Urinary bladder (tissue), 3 donors: Measurements from ENCODE around the genes CRELD1 and PRRT3.

GRCh38 chr3:9750755-9751129 is 990 bp downstream of the OGG1 start:
- PRO-cap: no peak
- RAMPAGE, long total RNA: no peak

DNA sequence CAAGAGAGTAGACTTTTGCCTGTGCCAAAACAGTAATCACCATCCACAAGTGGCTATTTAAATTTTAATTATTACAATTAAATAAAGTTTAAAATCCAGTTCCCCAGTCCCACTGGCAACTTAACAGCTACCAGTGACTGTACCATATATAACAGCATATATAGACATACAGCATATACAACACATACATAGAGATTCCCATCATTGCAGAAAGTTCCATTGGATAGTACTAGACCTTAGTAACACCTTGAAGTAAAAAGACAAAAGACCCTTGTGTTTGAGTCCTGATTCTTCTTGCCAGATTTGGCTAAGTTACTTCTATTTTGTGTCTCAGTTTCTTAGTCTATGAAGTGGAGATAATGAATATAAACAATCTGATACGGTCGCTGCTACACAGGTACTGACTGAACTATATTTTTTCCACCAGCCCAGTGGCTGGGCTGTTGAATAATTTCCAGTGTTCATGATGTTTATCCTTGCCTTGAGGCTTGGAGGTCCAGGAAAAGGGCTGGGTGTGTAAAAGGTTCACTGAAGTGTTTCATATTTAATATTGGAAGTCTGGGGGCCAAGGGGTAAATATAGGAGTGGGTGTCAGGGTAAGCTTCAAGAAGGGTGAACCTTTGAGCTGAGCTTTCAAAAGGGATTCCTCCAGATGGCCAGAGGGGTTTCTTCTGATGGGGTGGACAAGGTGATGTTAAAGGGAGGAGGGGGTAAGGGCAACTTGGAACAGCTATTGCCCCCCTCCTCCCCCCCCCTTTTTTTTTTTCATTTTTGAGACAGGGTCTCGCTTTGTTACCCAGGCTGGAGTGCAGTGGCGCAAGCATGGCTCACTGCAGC is 2.4 kb upstream of the TTLL3 start:
- PRO-cap: no peak
- RAMPAGE, long total RNA: no peak

DNA sequence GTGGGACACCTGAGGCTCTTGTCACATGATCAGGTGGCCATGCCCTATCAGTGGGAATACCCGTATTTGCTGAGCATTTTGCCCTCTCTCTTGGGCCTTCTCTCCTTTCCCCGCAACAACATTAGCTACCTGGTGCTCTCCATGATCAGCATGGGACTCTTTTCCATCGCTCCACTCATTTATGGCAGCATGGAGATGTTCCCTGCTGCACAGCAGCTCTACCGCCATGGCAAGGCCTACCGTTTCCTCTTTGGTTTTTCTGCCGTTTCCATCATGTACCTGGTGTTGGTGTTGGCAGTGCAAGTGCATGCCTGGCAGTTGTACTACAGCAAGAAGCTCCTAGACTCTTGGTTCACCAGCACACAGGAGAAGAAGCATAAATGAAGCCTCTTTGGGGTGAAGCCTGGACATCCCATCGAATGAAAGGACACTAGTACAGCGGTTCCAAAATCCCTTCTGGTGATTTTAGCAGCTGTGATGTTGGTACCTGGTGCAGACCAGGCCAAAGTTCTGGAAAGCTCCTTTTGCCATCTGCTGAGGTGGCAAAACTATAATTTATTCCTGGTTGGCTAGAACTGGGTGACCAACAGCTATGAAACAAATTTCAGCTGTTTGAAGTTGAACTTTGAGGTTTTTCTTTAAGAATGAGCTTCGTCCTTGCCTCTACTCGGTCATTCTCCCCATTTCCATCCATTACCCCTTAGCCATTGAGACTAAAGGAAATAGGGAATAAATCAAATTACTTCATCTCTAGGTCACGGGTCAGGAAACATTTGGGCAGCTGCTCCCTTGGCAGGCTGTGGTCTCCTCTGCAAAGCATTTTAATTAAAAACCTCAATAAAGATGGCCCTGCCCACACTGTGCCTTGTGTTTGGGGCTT is 2.8 kb downstream of the JAGN1 start:
- PRO-cap: no peak
- RAMPAGE, long total RNA: no peak

GRCh38 chr3:9933753-9934181 is at the start of gene CRELD1:
Gene CRELD1, plus strand, starts transcription at chr3:9933834.
- PRO-cap: bidirectional peak, plus-strand start at chr3:9933847, minus-strand start at chr3:9933691
- RAMPAGE, long total RNA: start-site peak on the plus strand at chr3:9933823-9933857, 183 and 189 reads in 2 replicates

- PRO-cap: no peak
- RAMPAGE, long total RNA: no peak
These were observed 7.8 kb downstream of the PRRT3 start for GRCh38 chr3:9944135-9945128.

DNA sequence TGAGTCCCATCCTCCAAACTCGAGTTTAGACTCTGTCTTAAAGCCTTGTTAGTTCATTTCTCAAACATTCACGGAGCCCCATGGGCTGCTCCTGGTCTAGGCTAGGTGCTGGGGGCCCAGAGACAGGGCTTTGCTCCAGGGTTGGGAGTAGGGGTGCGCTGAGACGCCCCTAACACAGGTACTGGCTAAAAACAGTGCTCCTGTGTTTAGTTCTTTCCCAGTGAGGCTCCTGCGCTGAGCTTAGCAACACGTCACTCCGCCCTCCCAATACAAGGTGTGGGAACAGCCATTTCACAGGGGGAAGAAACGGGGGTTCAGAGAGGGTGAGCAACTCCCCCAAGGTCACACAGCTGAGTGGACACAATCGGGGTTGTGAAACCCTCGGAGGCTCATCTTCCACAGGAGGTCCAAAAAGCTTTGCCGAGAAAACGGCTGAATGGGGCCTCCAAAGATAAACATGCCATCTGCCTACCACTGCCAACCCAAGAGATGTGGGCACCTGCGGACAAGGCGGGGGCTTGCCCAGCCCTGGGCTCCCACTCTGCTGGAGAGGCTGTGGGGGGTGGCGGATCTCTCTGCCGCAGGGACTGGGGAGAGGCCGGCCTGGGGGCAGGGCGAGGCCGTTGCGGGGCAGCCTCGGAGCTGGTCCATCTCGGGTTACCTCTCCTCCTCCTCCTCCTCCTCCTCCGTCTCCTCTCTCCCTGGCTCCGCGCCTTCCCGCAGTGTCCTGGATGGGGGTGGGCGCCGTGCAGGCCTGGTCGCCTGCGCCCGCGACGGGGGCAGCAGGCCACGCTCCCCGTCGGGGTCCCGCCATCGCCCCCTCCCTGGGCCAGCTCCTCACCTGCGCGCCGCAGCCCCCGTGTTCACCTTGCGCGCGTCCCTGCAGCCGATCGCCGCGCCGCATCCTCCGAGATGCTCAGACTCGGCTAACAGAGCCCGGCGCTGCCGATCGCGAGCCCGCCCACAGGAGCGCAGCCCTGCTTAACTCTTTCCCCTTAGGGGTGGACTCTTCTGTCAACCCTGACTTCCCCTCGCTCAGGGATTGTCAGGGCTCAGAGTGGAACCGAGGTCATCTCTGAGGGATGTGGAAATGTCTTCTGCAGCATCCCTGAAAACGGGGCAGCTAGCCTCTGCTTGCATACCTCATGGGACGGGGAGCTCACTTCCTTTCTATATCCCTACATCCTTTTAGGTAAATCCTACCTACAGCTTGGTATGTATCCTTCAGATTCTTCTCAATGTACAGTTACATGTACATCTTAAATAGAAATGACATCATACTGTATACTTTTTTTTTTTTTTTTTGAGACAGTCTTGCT is at the start of gene PRRT3:
PRRT3 (minus strand) TSS at position 928 of the 1,319 bp plus-strand sequence.
- PRO-cap: no peak
- RAMPAGE, long total RNA: no peak

GRCh38 chr3:10143316-10143557 is 1.7 kb downstream of the VHL start:
- PRO-cap: no peak
- RAMPAGE, long total RNA: no peak

GRCh38 chr3:10212349-10212796 is 35.9 kb upstream of the TATDN2 start:
- PRO-cap: no peak
- RAMPAGE, long total RNA: no peak

GRCh38 chr3:10223536-10224140 is 24.6 kb upstream of the TATDN2 start:
- PRO-cap: no peak
- RAMPAGE, long total RNA: no peak

DNA sequence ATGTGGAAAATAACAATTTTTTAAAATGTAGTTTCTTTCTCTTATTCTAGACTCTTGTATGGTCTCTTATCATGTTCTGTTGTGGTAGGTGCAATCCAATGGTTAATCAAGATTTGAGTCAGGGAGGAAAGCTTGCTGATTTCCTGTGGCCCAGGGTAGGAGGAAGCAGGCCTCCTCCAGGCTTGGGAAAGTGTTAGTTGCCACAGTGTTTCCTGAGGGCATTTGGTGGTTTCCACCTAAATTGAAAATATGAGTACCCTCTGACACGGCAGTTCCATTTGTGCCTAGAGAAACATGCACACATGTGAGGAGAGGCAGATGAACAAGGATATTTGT is 19.7 kb upstream of the TATDN2 start:
- PRO-cap: no peak
- RAMPAGE, long total RNA: no peak

- PRO-cap: no peak
- RAMPAGE, long total RNA: no peak
These were observed 13.4 kb upstream of the TATDN2 start for GRCh38 chr3:10234894-10235229.

- PRO-cap: no peak
- RAMPAGE, long total RNA: no peak
These were observed 12.1 kb upstream of the GHRL start for GRCh38 chr3:10304565-10305504.

DNA sequence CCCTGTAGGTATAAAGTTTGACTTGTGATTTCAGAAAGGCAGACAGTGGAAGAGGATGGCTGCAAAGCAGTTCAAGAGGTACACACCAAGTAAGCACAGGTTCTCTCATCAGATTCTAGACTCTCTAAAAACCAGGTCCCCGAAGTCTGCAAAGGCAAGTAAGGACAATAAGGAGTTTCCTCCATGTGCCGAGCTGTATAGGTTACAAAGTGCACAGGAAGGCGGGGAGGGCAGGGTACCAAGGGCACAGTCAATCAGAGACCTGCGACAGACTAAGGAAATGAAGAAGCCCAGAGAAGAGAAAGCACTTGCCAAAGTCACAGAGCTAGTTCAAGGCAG is 1.8 kb downstream of the SEC13 start:
- PRO-cap: no peak
- RAMPAGE, long total RNA: no peak

GRCh38 chr3:10334362-10334844 is 13.5 kb upstream of the SEC13 start:
- PRO-cap: no peak
- RAMPAGE, long total RNA: no peak

GRCh38 chr3:10707867-10708390 is 108.1 kb upstream of the SLC6A11 start:
- PRO-cap: no peak
- RAMPAGE, long total RNA: no peak

DNA sequence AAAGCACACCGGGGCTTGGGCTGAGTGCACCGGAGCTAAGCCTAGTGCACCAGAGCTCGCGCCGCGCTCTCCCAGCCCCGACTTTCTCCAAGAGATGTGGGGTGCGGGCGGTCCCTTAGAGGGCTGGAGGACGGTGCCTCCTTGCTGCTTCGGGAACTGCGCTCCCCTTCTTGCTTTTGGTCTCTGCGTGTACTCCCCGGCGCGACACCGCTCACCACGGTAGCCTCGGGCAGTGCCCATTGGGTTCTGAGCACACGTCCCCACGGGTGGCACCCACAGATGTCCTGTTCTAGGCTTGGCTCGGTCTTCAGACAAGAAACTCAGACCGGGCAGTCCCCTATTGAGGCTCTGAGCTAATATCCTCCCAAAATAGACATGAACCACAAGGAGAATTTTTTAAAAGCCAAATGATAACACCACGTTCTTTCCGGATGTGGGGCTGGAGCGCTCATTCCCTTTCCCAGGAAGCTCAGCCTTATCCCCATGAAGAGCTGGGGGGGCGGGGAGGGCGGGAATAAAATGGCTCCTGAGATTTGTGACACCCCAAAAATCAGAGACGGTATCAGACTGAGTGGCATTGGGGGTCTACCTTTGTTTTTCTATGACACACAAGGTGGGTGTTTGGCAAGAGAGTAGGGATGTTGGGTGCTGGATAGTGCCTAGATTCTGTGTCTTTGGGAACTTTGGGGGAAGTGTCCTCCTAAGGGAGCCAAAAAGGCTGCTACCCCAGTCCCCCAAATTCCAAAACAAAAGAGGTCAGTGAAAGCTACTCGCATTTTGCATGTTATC is 1.1 kb downstream of the SLC6A1 start:
- PRO-cap: no peak
- RAMPAGE, long total RNA: no peak

GRCh38 chr3:11131276-11131741 is 23.0 kb upstream of the HRH1 start:
- PRO-cap: no peak
- RAMPAGE, long total RNA: no peak

- PRO-cap: no peak
- RAMPAGE, long total RNA: no peak
These were observed 14.1 kb upstream of the HRH1 start for GRCh38 chr3:11139929-11140828.

- PRO-cap: no peak
- RAMPAGE, long total RNA: no peak
These were observed 17.8 kb downstream of the HRH1 start for GRCh38 chr3:11171999-11172622.

GRCh38 chr3:11247219-11247765 is 24.9 kb upstream of the ATG7 start:
- PRO-cap: no peak
- RAMPAGE, long total RNA: no peak